Metastatic Lung Carcinoma in the Adrenal Gland (tissue), 1 donor: ENCODE data around the genes TXN2 and C1QTNF6.

GRCh38 chr22:36295454-36295995 is 42.6 kb downstream of the APOL1 start:
- PRO-cap: no peak

DNA sequence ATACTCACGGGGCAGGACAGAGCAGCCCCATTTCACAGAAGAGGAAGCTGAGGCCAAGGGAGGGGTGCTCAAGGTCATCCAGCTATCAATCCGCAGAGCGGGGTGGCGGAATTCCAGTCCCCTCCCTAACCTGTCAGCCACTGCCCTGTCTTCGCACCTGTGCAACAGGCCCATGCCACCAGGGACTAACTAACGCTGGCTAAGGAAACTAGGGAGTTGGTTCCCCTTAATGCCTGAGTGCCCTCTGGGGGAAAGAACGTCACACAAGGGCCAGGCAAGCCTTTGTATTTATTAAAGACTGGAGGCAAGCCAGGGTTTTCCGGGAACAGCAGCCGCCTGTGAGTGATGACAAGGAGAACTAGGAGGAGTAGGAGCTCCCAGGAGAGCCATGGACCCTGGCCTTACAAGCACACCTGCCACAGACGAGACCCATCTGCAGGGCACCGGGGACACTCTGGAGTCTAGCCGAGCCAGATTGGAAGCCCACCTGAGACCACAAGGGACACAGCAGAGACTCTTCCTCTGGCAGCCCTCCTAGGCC is 64.5 kb downstream of the MYH9 start:
- PRO-cap: no peak

DNA sequence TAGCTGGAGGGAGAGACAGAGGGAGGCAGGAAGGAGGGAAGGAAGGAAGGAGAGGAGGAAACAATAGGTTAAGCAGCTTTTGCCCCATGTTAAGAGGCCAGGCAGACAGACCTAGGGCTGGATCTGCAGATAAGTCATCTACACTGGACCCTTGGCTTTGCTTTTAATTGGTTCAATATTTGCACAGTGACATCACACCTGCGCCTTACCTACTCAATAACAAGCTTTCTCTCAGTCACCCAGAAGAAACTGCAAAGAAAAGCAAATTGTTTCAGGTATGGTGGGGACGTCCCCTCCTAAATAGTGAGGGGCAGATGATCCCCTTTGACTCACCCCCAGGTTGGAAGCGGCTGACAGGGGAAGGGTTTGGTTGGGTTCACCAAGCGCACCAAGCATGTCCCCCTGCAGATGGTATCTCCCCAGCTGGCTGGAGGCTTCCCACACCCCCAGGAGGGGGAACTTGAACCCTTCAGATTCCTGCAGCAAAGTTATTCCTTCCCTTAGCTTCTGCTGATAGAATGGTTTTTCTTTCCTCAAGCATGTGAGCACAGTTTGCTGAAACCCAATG is 24.2 kb downstream of the MYH9 start:
- PRO-cap: no peak

DNA sequence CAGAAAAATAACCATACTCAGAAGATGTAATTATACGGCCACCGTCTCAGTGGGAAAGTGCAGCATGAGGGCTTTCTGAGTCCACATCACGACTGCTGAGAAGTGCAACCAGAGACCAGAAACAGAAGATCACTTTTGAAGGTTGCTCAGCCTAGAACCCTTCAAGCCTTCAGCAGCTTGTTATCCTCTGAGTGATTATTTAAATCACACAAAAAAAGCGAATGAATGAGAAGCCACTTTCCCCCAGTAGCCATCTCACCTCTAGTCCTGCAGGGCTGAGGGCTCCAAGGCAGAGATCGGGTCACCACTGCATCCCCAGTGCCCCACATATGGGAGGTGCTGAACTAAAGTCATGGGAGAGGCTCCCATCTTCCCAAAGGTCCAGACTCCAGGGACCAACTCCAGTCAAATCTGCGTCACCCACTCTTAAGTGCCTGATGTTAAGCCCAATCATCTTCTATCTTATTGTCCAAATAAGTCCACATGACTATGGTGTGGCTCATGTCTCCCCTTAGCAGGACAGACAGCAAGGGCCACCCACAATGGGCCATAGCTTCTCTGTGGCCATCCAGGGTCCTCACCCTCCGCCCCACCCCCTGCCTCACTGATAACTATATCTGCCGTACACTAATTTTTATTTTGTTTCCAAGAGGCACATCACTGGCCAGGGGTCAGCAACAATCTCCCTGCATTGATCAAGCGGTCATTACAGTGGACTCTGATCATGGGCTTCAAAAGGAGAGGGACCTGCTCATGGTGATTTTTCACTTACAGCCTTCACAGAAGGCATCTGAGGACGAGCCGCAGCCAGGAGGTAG is 23.6 kb downstream of the MYH9 start:
- PRO-cap: no peak

DNA sequence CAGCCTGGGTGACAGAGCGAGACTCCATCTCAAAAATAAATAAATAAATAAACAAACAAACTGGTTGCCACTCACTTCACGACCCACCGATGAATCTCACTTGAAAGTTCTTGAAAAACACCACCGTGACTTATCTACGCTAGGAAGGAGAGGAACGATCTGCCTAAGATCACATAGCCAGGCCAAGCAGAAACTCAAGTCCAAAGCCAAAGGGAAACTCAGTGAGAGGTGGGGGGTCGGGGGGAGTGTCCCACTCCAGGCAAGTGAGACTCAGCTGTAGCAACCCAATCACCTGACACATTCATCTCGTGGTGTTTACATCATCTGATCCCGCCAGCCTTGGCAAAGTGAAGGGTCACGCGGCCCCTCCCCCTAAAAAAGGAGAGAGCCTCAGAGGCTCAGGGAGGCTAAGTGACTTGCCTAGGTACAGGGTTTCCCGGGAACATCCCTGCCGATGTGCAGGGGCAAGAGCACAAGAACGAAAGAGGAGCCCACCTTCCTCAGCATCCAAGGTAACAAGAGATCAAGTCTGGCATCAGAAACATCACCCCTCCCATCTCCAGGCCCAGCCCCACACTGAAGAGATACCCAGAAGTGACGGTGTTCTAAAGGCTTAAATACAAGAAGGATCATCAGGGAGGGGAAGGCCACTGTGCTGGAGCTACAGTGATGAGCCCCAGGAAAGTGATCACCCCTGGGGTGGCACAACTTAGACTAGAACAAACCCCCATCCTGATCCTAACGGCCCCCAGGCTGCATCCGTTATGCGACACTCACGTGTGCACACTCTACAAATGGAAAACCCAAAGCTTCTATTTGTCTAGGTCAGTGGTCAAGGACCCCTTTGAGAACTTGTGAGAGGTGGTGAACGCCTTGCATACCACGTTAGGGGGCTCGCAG is 21.4 kb downstream of the MYH9 start:
- PRO-cap: no peak

- PRO-cap: no peak
These were observed 19.6 kb downstream of the MYH9 start for GRCh38 chr22:36367882-36368944.

DNA sequence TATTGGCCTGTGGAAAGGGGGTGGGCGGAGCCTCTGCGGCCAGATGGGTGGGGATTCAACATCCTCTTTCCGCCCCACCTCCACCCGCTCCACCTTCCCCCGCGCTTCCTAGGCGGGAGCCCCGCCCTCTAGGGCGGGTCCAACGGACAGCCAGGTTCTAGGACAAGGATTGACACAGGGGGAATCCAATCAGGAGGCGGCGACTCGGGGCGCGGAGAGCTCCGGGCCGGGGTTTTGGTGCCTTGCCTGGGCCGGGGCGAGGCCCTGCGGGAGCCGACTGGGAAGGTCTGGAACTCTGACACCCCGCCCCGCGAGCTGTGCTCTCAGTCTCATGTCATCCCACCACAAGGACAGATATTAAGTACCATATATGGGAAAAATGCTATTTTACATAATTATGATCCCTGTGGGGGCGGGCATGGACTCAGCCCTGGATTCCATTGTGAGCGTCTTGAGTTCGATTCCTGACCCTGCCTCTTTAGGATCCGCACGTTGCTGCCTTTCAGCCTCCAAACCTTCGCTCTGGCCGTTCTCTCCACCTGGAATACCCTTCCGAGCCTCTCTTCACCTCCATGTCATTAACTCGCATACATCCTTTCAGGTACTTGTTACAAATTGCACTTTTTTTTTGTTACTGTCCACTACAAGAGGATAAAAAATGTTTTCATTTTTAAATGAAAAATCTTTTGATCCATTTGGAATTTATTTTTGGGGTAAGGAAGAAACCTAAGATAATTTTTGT is 539 bp upstream of the MYH9 start:
- PRO-cap: bidirectional peak, plus-strand start at position 192 of the sequence, minus-strand start outside the sequence; unidirectional peak, plus-strand start at position 271 of the sequence

DNA sequence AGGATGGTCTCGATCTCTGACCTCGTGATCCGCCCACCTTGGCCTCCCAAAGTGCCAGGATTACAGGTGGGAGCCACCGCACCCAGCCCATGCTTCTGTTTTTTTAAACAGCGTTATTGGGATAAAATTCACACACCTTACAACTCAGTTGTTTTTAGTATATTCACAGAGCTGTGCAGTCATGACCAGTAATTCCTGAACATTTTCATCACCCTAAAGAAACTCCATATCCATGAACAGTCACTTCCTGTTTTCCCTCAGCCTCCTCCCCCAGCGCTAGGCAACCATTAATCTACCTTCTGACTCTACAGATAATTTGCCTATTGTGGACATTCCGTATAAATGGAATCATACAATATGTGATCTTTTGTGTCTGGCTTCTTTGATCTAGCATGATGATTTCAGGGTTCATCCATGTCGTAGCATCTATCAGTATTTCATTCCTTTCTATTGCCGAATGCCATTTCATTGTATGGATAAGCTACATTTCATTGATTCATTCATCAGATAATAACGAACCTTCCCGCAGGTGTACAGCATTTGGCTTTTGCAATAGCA is 10.8 kb upstream of the MYH9 start:
- PRO-cap: no peak

- PRO-cap: bidirectional peak, plus-strand start at chr22:36410306, minus-strand start at chr22:36410125
These were observed 22.3 kb upstream of the MYH9 start for GRCh38 chr22:36409755-36410751.

DNA sequence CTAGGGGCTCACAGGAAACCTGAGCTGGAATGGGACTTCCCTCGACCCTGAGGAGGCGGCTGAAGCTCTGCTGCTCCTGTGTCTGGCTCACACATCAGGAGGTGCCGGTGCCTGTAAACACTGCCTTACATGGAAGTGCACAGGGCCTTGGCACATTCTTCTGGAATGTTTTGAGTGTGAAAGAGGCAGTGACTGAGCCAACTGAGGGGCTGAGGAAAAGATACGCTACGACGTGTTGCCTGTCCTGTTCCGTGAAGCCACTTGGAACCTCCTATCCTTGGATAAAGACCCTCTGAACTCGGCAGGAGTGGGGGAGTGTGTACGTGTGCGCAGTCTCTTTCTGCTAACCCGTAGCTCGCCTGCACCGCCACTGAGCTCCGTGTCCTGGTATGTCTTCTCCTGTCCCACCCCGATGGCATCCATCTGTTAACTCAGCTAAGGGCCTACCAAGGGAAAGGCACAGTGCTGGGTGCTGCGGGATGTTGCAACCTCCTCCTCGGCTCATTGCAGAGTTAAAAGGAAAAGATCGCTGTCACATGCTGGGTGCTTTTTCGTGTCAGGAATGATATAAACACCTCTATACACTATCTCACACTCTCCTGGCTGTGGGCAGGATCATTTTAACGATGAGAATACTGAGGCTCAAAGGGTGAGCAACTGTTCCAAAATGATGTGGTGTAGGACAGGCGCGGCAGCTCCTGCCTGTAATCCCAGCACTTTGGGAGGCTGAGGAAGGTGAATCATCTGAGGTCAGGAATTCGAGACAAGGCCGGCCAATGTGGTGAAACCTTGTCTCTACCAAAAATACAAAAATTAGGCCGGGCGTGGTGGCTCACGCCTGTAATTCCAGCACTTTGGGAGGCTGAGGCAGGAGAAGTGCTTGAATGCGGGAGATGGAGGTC is 10.2 kb downstream of the TXN2 start:
- PRO-cap: no peak

DNA sequence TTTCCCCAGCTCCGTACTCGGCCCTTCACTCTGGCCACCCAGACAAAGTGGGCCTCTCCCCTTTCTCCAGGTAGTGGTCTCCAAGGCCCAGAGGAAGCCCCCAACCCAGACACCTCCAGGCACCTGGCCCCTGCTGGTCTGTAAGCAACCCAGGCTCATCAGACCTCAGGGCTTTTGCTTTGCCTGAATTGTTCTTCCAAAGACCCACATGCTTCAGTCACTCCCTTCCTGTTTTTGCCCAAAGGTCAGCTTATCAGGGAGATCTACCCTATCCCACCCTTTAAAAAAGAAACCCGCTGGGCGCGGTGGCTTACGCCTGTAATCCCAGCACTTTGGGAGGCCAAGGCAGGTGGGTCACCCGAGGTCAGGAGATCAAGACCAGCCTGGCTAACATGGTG is 6.6 kb downstream of the TXN2 start:
- PRO-cap: no peak

- PRO-cap: unidirectional peak, plus-strand start at chr22:36481423; bidirectional peak, plus-strand start at chr22:36481663, minus-strand start at chr22:36481640
These were observed at the start of gene TXN2 for GRCh38 chr22:36480965-36481847. TSS of gene TXN2 (minus strand) at chr22:36481640.

DNA sequence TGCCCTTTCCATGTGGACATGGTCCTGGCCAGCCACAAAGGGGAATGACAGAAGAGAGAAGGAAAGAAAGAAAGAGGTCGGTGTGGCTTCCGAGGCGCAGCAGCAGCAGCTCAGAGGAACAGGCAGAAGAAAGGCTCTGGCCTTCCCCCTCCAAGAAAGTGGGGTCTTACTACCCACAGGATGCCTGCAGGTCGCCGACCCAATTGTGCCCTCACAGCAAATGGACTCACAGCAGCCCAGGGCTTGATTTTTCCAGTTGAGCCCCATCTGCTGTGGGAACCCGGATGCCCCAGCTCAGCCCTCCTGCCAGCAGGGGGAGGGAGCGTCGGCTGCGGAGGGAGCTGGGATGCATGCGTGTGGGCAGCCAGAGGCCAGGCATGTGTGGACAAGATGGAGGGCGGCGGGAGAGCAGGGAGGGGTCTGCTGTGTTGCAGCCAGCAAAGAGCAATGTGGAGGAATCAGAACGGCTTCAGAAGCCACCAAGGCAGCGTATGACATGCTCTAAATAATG is 41.0 kb upstream of the EIF3D start:
- PRO-cap: no peak

- PRO-cap: no peak
These were observed 34.5 kb downstream of the IFT27 start for GRCh38 chr22:36741326-36741882.

DNA sequence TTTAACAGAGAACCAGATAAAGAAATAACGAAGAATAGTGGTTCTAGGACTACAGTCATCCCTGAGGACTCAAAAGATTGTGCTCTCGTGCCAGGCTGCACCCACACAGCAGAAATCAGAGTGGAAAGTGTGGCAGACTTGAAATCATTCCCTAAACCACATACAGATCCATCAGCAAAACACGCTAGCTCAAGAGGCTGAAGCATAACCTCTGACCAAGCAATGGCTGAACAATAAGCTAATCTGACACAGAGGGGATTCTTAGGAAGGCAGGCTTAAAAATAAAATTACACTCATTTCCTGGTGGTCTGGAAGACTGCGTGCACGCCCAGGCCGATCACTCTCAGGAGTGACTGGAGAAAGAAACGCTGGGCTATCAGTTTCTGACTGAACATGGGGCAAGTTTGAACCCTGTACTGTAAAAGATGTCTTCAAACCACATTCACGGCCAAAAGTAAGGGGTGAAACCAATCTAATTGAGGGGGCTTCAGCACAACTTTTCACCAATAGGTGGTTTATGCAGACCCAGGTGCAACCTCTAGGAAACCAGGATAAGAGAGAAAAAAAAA is 19.1 kb downstream of the NCF4 start:
- PRO-cap: no peak

DNA sequence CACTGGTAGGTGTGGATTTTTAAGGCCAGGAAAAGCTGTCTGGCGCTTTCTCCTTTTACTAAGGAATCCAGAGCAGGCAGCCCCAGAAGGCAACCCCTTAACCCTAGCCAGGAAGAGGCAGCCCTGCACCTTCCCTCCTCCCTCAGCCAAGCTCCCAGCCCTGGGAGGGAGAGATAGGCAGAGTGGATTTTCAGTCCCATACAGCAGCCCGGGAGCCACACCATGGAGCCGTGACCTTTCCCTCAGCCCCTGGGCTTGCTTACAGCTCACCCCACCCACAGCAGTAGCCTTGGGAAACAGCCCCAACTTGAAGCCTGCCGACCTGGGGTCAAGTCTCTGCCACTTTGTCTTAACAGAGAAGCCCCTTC is 4.5 kb downstream of the TST start:
- PRO-cap: no peak

- PRO-cap: unidirectional peak, plus-strand start at chr22:37018988
These were observed 614 bp downstream of the TST start for GRCh38 chr22:37018470-37019195.

GRCh38 chr22:37079328-37080414 is 28.1 kb downstream of the KCTD17 start:
- PRO-cap: no peak

DNA sequence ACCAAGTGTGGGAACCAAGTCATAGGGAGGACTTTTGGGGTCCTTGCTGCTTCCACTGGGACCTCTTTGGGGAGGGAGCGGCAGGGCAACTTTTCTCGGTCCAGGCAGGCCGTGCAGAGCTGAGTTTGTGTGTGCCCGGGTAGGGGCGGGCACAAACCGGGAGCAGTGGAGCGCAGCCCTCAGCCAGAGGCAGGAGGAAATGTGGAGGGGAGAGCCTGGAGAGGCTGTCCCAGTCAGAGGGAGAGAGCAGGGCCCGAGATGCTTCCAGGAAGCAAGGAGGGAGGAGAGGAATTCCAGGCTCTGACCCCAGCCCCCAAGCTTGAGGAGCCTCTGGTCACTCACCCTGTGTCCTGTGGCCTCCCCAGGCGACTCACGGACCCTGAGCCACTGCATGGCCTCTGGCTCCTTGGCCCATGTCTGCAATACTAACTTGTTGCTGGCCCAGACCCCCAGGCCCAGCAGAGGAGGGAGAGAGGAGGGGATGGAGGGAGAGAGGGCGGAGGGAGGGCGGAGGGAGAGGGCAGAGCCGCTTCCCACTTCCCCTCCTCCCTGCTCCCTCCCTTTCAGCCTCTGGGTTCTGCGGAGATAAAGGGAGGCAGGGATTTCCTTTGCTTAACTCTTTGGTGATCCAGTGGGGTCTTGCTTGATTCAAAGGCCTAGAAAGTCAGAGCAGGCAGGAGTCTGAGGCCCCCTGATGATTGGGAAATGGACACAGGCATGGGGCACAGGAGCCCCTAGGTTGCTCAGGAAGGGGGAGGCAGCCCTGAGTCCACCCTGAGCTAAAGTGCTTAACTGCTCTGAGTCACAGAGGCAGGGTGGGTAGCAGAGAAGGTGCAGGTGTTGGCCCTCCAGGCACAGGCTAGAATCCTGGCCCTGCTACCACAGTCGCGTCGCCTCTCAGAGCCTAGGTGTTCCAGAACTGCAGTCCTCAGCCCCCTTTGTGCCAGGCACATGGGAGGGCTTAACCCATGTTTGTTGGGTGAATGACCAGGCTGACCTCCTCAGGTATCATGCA is at the start of gene C1QTNF6:
C1QTNF6 (minus strand) TSS at position 427 of the 1,015 bp plus-strand sequence.
- PRO-cap: bidirectional peak, plus-strand start at position 573 of the sequence, minus-strand start at position 419 of the sequence

DNA sequence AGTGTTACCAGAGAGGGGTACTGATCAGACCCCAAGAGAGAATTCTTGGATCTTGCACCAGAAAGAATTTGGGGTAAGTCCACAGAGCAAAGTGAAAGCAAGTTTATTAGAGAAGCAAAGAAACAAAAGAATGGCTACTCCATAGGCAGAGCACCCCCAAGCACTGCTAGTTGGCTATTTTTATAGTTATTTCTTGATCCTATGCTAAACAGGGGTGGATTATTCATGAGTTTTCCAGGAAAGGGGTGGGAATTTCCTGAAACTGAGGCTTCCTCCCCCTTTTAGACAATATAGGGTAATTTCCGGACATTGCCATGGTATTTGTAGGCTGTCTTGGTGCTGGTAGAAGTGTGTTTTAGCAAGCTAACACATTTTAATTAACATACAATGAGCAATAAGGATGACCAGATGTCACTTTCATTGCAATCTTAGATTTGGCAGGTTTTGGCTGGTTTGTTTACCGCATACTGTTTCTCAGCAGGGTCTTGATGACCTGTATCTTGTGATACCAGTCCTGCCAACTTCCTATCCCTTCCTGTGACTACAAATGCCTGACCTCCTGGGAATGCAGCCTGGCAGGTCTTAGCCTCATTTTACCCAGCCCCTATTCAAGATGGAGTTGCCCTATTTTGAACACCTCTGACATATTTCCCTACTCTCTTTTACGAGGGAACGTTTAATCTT is 931 bp upstream of the C1QTNF6 start:
- PRO-cap: no peak